Measurements from ENCODE around the gene EXOSC10.

- PRO-cap: no peak
These were observed 20.0 kb upstream of the PGD start for GRCh38 chr1:10378461-10379652.

GRCh38 chr1:10459090-10459515 lies 9.3 kb downstream of the CORT start:
- PRO-cap: no peak

GRCh38 chr1:10541332-10541578 lies 66.5 kb downstream of the PEX14 start:
- PRO-cap: no peak

DNA sequence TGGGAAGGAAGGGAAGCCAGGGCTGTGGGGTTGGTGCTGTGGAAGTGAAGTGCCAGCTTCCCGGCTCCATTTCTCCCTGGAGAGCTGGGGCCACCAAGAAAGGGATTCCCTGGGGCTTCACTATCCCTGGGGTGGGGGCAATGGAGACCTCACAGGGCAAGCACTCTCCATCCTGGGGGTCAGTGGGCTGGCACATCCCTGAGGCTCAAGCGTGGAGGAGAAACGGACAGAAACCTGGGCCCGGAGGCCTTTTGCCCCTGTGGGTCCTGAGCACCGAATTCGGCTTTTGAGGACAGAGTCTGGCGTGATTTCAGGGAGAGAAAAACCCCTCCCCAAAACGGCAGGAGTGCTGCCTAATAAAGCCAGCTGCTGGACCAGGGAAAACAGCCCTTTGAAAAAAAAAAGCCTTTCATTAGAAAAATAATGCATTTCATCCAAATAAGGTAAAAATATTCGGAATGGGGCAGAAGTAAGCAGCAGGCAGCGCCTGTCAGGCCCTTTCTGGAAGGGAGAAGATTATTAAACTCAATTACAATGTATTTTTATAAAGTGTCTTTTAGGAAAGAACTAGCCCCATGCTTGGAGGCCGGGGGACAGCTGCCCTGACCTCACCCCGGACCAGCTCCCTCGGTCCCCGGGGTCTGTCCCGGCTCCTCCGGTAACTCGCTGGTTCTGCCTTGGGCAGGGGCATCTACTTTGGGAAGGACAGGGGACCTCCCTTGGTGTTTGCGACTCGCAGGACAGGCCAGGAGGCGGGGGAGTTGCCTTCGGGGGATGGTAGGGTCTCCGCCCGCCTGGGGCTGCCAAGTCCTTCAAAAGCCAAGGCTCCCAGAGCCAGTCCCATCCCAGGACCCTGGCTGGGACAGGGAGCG lies 157.6 kb downstream of the PEX14 start:
- PRO-cap: bidirectional peak, plus-strand start at position 576 of the sequence, minus-strand start at position 281 of the sequence

DNA sequence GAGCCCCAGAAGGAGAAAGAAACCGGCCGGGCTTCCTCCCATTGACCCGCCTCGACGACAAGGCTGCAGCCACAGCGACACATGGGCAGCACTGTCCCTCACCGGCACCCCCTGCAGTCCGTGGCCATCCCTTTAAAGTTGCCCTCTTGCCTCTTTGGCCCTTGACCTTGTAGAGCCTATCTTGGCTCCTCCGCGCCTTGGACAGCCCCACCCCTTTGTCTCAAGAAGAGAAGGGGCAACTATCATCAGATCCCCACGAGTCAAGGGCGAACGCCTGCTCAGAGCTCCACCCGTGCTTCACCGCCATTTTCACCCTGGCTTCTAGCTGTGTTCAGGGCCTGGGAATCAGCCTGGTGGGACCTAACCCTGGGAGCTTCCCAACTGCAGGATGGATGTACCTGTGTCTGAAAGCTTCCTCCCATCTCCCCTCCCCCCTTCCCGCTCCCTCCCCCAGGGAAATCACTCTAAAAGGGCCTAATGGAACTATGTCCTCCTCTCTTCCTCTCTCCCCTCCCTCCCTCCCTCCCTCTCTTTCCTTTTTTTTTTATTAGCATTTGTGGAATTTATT lies 105.8 kb downstream of the CASZ1 start:
- PRO-cap: no peak

- PRO-cap: no peak
These were observed 79.6 kb downstream of the CASZ1 start for GRCh38 chr1:10716779-10717237.

- PRO-cap: no peak
These were observed 58.4 kb downstream of the CASZ1 start for GRCh38 chr1:10737822-10738632.

GRCh38 chr1:10760616-10761197 lies 35.7 kb downstream of the CASZ1 start:
- PRO-cap: no peak

DNA sequence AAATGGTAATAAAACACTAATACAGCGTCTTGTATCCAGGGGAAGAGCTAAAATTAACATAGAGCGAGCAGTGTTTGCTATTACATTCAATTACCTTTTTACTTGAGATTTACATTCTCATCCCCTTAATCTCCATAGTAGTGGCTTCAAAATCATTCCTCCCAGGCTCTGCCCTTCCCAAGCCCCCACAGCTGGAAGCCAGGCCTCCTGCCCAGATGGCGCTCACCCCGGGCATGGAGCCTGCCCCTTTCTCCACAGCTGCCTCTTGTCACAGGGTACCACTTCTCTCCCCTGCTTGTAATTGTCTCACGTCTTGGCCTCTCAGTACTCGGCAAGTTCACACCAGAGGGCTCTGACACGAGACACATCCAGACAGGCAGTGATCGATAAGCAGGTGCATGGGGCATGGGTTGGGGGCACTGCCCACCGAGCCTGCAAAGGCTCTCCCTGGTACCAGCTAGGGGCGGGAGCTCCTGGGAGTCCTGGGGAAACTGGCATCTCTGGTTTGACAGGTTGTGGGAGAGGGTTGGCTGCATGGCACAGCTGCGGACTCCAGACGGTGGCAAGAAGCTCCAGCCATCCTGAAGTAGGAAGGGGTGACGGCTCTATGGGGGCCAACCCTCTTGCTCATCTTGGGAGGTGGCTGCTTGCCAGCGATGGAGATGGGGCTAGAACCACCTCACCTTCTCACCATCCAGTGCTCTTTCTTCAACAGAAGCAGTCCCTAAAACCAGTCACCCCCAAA lies 20.1 kb downstream of the CASZ1 start:
- PRO-cap: no peak

GRCh38 chr1:10819354-10820268 lies 23.2 kb upstream of the CASZ1 start:
- PRO-cap: no peak

DNA sequence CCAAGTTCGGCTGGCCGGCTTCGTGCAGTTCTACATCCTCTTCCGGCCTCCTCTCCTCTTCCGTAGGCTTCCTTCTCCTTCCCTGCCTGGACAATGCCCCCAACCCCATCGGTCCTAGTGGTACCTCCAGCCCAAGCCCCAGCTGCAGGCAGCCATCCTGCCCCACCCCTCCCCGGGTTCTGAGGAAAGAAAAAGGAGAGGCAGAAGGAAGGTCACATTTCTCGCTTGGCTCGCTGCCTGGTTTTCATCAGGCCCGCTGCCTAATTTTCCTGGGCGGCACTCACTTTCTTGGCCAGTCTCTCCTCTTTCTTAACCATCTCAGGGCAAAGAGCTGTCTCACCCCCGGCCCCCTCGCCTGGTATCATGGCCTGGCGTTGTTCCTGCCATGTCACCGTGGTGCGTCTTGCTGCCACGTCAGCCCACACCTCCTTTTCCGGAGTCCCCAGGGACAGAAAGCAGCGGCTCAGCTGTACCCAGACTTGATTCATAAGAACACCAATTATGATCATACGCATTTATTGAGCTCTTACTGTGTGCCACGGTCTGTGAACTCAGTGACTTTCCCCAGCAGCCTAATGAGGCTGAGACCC lies 26.5 kb upstream of the CASZ1 start:
- PRO-cap: no peak

DNA sequence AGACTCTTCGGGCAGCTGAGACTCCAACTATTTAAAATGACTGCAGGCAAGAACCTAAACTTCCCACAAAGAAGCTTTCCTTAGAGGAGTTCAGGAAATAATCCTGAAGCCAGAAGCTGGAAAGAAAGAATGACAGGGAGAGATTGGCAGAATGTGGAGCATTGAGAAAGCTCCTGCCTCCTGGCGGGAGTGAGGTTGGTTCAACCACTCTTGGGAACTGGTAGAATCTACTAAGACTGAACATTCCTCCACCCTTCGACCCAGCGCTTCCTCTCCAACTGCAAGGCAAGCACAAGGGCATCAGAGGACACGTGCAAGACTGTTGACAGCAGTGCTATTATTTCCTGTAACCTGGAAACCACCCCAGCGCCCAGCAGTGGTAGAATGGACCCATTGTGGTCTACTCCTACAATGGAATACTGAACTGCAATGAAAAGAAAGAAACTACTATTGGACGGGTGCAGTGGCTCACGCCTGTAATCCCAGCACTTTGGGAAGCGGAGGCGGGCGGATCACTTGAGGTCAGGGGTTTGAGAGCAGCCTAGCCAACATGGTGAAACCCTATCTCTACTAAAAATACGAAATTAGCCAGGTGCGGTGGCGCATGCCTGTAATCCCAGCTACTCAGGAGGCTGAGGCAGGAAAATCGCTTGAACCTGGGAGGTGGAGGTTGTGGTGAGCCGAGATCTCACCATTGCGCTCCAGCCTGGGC lies 2.4 kb downstream of the C1orf127 start:
- PRO-cap: no peak

DNA sequence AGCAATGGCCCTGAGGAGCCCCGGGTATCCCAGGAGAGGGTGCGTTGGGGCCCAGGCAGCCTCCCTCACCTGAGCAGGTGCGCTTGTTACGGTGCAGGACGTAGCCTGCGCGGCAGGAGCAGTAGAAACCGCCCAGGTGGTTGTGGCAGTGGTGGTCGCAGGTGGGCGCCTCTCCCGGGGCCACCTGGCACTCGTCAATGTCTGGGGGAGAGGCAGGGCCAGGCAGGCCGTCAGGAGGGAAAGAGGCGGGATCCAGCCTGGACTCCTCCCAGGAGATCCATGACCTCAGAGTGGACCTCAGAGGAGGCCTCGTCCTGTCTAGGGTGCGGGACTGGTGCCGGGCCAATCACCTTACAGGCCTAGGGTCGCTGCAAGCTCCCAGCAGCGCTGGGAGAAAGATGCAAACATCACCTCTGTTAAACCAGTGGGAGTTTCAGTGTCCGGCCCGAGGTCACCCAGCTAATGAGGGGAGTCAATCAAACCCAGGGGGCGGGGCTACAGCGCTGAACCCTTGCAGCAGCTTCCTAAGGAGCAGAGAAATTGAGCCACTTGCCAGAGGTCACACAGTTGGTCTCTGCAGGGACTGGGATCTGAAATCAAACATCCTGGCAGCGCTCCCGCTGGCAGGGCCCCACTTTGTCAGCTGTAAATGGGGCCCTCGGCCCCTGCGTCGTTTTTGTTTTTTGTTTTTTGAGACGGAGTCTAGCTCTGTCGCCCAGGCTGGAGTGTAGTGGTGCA lies 1.5 kb downstream of the MASP2 start:
- PRO-cap: no peak

DNA sequence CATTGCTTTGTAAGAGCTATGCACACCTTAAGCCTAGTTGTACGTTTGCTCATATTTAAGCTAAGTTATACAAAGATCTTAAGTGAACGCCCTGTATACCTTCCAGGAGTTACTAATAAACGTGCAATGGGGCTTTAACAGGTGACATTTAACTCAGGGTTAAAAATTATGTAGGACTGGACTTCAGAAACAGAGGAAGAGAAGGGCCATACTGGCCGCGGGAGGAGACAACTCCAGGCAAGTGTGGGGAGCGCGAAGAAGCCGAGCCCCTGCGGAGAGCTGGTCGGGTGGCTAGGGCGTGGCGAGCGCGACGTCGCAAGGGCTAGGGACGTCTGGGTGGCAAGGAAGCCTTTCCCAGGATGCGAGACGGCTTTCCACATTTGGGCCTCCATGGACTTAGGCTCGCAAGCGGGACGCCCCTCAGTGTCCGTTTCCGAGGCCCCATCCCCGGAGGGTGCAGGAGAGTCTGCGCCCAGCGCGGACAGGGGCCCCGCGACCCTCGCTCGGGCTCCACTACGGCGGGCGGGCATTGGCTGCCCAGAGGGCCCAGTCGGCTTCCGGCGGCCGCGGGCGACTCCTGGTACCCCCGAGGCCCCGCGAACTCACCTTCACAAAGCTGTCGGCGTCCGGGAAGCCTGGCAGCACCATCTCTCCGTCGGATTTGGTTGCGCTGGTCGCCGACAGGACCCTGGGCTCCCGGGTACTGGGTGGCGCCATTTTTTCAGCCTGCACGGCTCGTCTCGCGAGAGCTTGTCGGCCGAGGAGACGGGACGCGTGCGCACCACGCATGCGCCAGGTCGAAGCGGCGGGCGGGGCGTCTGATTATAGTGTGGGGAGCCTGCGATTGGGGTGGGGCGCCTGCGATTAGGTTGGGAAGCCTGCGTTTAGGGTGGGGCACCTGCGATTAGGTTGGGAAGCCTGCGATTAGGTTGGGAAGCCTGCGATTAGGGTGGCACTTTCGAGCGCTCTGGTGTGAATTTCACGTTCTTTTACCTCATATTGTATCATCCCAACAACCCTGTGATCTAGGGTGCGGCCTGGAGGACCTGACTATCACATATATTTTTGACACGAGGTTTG lies at the start of gene EXOSC10:
Gene EXOSC10 (minus strand): TSS at position 755 of the 1,080 bp plus-strand sequence.
- PRO-cap: bidirectional peak, plus-strand start at position 795 of the sequence, minus-strand start at position 737 of the sequence

- PRO-cap: no peak
These were observed 31.0 kb upstream of the EXOSC10 start for GRCh38 chr1:11130619-11131029.

DNA sequence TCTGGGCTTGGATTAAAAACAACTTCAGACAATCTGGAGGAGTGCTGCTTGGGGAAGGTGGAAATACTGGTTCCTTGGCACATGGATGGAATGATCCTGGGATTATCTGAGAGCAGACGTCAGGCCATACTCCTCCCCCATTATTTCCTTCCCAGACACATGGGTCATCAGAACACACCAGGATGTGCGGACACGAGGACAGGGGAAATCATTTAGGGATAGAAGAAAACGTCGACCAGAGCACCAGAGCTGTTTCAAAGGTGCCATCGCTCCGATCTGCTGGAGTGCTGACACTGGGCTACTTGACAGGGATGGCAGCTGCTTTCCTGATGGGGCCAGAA lies 31.8 kb upstream of the ANGPTL7 start:
- PRO-cap: no peak

- PRO-cap: no peak
These were observed 20.0 kb upstream of the DISP3 start for GRCh38 chr1:11458864-11459485.

DNA sequence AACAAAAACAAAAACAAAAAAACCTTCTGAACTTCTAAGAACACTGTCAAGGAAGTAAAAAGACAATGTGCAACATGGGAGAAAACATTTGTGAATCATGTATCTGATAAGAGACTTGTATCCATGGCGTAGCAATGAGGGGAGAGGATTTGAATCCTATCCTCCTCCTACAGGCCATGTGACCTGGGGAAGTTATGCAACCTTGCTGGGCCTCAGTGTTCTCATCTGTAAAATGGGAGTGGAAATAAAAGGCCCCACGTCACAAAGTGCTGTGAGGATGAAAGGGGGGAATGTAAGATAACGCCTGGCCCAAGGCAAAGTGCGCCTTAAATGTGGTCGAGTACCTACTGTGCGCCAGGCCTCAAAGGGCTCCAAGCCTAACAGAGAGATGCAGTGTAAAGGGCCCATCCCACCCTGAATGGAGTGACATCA lies 83.7 kb downstream of the DISP3 start:
- PRO-cap: no peak

- PRO-cap: no peak
These were observed 84.6 kb downstream of the DISP3 start for GRCh38 chr1:11563547-11563889.

DNA sequence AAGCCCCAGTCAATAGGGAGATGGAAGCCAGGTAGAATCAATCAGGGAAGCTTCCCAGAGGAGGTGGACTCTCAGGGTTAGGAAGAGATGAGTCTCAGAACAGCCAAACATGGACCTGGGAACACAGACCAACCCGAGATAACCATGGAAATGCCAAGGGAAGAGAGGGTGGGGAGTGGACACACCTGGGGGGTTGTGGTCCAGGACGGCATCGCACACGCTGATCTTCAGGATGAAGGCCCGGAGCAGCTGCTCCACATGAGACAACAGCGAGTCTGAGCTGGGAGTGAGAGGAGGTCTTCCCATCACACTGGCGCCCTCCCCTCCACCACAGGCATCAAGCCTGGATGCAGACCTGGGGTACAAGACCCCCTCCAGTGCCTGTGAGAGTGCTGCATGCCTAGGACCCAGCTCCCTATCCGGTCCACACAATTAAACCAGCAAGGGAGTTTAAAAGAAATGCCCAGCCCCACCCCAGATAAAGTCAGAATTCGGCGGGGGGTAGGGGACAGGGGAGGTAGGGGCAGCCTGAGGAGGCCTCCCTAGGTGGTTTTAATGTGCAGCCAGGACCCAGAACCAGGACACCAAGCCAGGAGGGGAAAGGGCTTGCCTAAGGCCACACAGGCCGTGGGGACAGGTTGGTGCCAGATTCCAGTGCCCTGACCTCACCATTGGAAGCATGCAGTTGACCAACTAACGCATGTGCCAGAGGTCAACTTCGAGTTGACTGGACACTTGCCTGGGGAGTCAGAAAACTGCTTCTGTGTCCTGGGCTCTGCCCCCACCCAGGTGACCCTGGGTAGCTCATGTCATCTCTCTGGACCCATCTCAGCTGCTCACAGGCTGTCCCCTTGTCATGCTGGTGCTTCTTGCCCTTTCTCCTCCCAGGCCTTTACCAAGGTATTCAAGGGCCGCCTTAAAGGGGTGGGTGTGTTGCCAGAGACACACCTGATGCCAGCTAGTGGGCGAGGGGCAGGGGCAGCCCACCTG lies 4.8 kb downstream of the MAD2L2 start:
- PRO-cap: no peak

All from ascending aorta (tissue), 1 donor.